Melanocyte of skin (primary cell): ENCODE measurements around a stretch of chr5.

- CAGE, long polyA plus RNA, 2 experiments = no peak in any of the 2 experiments
These were observed 13.0 kb downstream of the CTNNA1 start for GRCh38 chr5:138766138-138766765.

DNA sequence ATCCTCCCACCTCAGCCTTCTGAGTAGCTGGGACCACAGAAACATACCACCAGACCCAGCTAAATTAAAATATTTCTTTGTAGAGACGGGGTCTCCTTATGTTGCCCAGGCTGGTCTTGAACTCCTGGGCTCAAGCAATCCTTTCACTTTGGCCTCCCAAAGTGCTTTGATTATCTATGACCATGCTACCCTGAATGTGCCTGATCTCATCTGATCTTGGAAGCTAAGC lies 136.9 kb upstream of the LRRTM2 start:
- CAGE, long polyA plus RNA, 2 experiments = no peak in any of the 2 experiments

GRCh38 chr5:139329616-139330014 lies 12.0 kb upstream of the PAIP2 start:
- CAGE, long polyA plus RNA, 2 experiments = no peak in any of the 2 experiments

GRCh38 chr5:139419294-139420089 lies 15.6 kb upstream of the SPATA24 start:
- CAGE, long polyA plus RNA, 2 experiments = no peak in any of the 2 experiments

DNA sequence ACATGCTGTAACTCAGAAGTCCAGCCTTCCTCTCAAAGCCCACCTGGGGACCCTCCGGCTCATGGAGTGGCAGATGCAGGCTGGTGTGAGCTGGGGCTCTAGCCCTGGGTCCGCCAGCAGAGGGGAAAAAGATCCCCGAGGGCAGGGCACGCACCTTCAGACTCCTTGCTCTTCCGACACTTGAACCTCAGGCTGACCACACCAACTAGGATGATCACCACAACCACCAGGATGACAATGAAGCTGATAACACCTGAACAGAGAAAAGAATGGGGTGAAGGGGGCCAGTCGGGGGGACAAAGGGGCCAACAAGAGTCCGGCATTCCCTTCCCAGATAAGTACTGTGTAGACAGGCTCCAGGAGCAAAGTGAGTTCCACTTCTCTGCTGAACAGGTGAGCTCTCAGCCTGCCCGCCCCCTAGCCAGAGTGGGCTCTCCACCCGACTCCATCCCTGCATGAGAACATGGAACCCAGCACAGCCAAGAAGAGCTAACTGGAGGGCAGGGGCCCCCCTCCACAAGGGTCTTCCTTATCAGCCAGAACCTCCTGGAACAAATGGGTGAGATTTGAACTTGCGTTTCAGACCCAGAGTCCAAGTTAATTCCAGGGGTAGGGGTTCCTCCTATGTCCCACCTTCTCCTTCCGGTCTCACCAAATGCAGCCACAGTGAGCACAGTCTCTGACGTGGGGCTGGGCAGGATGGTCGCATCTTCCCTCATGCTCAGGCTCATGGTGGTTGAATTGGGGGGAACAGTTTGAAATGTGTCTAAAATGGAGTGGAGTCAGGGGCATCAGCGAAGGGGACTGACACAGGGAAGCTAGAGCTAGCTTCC lies 7.7 kb downstream of the ECSCR start:
- CAGE, long polyA plus RNA, 2 experiments = no peak in any of the 2 experiments

- CAGE, long polyA plus RNA, 2 experiments = no peak in any of the 2 experiments
These were observed 3.7 kb downstream of the ECSCR start for GRCh38 chr5:139458718-139459304.

- CAGE, long polyA plus RNA, 2 experiments = no peak in any of the 2 experiments
These were observed 17.7 kb upstream of the UBE2D2 start for GRCh38 chr5:139543253-139543991.

DNA sequence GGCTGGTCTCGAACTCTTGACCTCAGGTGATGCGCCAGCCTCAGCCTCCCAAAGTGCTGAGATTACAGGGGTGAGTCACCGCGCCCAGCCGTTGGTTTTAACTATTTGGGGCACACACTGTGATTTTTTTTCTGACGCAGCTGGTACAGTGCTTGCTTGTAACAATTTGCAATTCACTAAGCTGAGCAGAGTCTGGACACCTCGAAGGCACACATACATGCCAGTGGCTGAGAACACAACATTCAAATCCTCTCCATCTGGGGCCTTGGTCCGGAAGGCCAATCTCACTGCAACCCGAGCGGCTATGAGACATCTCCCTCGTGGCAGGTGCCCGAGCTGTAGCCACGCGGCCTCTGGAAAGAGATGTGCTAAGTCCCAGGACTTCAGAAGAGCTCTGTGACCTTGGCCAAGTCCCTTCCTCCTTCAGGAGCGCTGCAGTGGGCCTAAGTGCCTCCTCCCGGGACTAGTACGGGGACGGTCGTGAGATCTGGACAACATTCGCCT lies 545 bp upstream of the UBE2D2 start:
- CAGE, long polyA plus RNA, 2 experiments = no peak in any of the 2 experiments

DNA sequence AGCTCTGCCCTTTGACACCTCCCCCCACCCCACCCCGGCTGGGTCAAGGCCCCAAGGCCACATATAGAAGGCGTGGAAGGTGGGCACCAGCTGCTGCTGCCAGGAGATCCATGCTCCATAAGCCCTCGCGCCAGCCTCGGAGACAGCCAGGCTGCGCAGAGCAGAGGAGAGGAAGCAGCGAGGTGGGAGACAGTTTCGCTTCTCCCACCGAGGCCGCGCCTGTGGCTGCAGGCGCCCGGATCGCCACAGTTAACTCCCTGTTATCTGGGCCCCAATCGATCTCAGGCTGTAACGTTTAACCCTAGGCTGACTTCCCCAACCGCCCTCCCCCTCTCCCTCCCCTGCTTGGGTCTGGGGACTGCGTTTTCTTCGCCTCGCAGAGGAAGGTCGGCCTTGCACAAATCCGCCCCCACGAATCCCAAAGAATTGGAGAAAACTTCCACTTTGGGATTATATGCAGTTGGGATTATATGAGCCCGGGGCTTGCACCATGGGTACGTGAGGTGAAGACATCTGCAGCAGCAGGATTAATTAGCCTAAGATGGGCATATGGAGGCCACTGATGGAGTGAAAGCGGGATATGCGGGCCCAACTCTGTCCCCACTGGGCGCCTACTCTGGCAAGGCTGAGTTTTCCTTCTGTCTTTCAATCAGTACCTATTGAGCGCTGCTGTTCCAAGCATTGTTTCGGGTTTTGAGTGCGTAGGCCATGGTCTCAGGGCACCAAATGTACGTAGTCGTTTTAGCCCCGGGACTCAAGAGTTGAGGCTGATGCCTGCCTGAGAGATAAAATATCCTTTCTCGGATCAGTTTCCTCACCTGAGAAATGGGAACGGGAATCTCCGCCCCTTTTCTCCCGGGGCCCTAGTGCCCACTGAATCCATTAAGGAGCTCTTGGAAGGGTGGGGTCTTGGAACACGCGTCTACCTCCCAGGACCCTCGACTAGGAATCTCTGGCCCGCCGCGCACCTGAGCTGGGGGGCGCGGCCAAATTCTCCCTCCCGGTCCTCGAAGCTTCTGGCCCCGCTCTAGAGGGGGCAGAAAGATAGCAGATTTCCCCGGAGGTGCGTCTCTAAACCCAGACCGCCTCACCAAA lies 860 bp upstream of the CXXC5 start:
- CAGE, long polyA plus RNA, 2 experiments = no peak in any of the 2 experiments

DNA sequence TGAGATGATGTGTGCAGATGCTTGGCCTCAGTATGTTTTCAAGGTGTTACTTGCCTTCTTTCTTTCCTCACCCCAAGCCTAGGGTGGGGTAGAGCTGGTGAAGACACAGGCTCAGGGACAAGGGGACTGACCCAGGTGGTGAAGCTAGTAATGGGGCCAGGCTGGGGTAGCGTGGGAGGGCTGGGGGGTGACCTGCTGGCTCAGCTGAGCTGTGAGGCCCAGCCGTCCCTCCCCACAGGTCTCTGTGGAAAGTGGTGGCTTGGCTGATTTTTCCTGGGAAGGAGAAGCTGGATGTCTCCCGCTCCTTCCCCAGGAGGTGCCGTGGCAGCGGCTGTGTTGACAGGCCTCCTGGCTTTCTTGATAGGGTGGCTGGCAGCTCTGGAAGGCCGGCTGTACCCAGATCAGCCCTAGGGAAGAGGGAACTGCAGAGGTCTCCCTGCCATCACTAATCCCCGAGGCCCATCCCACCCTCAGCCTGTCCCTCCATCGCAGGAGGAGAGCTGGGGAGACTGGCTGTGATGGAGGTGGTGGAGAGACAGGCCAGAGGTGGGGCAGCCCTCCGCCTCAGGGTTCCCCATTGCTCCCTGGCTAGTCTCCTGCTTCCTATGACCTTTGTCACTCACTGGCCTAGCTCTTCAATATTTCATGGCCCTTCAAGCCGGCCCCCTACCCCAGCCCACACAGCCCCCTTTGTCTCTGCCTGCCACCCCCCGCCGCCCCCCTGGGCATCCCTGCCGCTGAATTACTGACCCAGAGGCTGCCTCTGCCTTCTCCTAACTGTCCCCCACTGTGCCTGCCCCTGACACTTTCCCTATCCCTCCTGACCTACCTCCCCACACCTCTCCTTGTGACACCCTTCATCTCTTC lies 6.8 kb downstream of the CXXC5 start:
- CAGE, long polyA plus RNA, 2 experiments = no peak in any of the 2 experiments

- CAGE, long polyA plus RNA, 2 experiments = no peak in any of the 2 experiments
These were observed 7.7 kb downstream of the CXXC5 start for GRCh38 chr5:139655595-139656481.

DNA sequence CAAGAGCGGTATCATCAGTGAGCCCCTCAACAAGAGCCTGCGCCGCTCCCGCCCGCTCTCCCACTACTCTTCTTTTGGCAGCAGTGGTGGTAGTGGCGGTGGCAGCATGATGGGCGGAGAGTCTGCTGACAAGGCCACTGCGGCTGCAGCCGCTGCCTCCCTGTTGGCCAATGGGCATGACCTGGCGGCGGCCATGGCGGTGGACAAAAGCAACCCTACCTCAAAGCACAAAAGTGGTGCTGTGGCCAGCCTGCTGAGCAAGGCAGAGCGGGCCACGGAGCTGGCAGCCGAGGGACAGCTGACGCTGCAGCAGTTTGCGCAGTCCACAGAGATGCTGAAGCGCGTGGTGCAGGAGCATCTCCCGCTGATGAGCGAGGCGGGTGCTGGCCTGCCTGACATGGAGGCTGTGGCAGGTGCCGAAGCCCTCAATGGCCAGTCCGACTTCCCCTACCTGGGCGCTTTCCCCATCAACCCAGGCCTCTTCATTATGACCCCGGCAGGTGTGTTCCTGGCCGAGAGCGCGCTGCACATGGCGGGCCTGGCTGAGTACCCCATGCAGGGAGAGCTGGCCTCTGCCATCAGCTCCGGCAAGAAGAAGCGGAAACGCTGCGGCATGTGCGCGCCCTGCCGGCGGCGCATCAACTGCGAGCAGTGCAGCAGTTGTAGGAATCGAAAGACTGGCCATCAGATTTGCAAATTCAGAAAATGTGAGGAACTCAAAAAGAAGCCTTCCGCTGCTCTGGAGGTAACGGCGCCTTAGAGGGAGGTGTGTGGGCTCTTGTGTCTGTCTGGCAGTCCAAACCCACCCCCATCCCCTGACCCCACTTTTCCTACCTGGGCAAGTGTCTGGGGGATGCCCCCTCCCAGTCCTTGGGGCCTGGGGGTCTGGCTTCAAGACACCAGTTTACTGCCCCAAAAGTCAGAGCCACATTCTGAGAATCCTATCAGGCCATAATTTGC lies 32.8 kb downstream of the CXXC5 start:
- CAGE, long polyA plus RNA, 2 experiments = no peak in any of the 2 experiments

- CAGE, long polyA plus RNA, 2 experiments = no peak in any of the 2 experiments
These were observed 38.6 kb downstream of the CXXC5 start for GRCh38 chr5:139686602-139687319.

- CAGE, long polyA plus RNA, 2 experiments = no peak in any of the 2 experiments
These were observed 50.4 kb downstream of the CXXC5 start for GRCh38 chr5:139698420-139699153.

DNA sequence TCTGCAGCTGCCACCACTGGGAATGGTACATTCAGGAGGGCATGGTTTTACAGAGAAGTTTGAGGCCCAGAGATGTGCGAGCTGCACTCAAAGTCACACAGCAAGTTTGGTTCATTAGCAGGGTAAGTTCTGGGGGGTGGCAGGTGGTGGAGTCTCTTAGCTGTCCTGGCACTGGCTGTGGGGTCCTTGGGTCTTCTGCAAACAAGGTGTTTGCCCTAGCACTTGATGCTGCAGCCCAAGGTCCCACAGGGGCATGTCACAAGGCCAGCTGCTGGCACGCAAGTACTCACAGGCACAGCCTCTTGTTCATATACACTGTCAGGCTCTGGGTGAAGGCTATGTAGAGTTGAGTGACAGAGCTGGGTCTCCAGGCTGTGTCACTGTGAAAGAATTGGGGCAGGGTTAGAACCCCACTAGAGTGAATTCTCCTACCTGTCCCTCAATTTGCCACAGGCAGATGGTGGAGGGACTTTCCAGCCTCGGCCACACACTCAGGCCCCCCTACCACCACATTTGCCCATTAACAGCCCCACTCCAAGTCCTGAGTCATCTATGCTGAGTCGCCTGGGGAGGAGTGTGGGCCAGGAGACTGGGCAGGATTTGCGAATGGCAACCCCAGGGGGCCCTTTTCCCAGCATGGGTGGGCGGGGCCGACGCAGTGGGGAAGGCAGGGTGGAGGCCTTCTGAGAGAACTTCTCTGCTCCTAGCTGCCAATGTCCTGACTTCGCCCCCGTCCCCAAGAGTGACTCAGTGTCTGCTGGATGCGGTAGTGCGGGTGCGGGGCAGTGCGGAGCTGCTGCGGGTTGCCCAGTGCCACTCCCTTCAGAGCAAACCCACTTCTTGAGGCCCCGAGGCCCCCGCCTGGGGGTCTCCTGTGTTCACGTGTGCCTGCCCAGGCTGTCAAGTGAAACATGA lies 50.5 kb upstream of the PSD2 start:
- CAGE, long polyA plus RNA, 2 experiments = no peak in any of the 2 experiments

GRCh38 chr5:139764130-139764731 lies 31.4 kb upstream of the PSD2 start:
- CAGE, long polyA plus RNA, 2 experiments = no peak in any of the 2 experiments

- CAGE, long polyA plus RNA, 2 experiments = no peak in any of the 2 experiments
These were observed 29.0 kb downstream of the NRG2 start for GRCh38 chr5:140013966-140014540.

DNA sequence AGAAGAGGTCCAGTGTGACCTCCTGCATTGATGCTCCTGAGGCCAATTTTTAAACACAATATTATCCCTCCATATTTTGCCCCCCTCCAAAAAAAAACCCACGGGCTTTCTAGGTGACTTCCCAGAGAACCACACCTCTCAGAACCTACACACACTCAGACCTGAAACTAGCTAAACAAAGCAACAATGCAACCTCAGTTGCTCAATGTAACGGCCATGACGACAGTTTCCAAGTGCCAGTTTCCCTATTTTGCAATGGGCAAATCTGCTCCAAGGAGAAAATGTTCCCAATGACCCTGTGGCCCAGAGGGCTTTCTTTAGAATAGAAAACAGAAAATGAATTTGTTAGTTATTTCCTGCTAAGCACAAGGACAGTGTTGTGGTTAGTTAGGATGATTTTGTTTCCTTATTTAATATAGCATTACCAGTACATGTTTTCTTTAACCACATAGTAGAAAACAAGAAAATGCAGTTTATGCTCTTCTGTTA lies 3.4 kb downstream of the NRG2 start:
- CAGE, long polyA plus RNA, 2 experiments = no peak in any of the 2 experiments

- CAGE, long polyA plus RNA, 2 experiments = no peak in any of the 2 experiments
These were observed 9.1 kb downstream of the PFDN1 start for GRCh38 chr5:140293805-140294228.

- CAGE, long polyA plus RNA, 2 experiments = no peak in any of the 2 experiments
These were observed 3.1 kb downstream of the SLC4A9 start for GRCh38 chr5:140363006-140363522.